Placental pericyte (primary cell): ENCODE results near the gene RMDN2.

DNA sequence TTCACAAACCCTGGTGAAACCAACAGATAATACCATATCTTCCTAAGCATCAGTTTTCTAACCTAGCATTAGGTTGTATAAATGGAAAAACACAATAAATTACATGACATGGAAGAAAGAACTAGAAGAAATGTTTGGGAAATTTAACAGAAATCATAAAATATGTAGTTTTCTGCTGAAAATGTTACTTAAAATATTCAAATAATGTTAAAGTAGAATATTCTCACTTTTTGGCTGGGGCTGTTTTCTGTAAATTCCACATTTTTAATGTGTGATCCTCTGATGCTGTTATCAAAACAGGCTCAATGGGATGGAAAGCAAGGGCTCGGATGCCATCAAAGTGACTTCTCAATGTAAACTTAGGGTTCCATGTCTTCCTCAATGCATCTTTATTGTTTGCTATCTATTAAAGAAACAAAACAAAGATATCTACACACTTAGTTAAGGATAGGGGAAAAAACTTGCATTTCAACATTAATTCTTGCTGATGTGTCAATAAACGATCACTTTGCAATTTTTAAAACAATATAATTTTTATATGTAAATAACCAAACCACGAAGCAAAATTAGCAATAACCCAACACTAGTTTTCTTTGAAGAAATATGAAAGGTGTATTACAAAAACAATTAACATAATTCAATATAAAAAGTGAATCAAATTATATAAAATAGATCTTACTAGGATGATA, 96.9 kb downstream of the STRN start:
- CAGE, long polyA plus RNA: no peak

DNA sequence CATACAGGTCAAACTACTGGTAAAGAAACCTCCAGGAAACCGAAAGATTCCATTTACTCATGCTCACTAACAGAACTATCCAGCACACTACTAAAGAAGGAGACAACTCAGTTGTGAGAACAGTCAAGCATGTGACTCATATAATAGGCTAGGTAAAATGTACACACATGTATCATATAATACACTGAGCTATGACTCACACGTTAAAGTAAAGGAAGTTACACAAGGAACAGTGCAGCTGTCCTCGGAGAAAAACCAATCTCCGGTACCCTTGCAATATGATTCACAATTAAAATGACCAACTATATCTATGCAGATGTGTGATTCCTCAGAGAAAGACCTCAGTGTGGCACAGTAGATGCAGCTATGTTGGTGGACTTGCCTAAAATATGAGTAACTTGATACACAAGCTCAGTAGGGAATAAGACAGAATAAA, 76.5 kb downstream of the STRN start:
- CAGE, long polyA plus RNA: no peak

DNA sequence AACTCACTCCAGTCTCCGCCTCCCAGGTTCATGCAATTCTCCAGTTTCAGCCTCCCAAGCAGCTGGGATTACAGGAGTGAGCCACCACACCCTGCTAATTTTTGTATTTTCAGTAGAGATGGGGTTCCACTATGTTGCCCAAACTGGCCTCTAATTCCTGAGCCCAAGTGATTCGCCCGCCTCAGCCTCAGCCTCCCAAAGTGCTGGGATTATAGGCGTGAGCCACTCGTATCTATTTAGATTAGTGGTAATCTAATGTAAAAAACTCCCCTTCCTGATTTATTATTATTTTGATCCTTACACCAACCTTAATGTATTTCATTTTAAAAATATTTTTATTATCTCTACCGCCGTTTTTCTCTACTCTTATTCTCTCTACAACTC, 66.4 kb downstream of the STRN start:
- CAGE, long polyA plus RNA: no peak

GRCh38 chr2:36921204-36922018, 44.9 kb downstream of the STRN start:
- CAGE, long polyA plus RNA: no peak

DNA sequence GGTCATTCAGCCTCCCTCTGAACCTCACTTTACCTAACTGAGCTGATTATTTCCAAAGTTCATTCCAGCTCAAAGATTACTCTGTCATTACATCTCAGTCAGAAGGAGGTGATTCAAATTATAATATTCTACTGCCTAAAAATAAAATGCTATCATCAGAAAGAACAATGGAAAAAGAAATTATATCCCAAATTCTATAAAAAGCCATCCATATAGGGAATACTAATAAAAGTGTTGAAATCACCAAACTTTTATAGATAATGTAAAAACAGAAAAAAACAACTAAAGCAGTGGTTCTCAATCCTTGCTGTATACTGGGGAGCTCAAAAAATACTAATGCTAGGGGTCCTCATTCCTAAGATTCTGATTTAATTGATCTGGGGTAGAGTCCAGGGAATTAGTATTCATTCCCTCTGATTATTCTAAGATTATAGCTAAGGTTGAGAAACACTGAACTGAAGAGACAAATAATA, 6.8 kb downstream of the STRN start:
- CAGE, long polyA plus RNA: no peak

GRCh38 chr2:37091866-37092298, 7.6 kb downstream of the GPATCH11 start:
- CAGE, long polyA plus RNA: no peak

- CAGE, long polyA plus RNA: no peak
These were observed 8.6 kb downstream of the SULT6B1 start for GRCh38 chr2:37179857-37180333.

DNA sequence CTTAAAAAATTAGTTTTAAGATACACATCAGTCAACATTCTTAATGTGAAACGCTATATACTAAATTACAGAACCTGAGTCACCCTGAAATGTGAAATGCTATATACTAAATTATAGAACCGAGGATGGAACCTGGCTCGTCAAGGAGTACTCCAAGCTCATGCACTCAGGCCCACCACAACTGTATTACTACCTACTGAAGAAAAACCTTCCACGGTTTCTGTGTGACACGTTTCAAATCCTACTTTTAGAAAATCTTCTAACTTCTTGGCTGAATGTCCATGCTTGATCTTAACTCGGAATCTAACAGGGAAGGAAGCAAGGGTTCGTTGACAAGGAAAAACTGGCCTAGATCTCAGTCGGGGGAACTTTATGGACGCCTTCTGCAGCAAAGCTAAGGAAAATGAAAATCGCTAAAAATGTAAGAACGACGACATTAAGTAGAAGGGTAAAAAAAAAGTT, 1.4 kb downstream of the PRKD3 start:
- CAGE, long polyA plus RNA: no peak

- CAGE, long polyA plus RNA: no peak
These were observed 16.9 kb downstream of the CDC42EP3 start for GRCh38 chr2:37654475-37654912.

- CAGE, long polyA plus RNA: no peak
These were observed 4.4 kb upstream of the RMDN2 start for GRCh38 chr2:37920689-37921007.

- CAGE, long polyA plus RNA: no peak
These were observed at the start of gene RMDN2 for GRCh38 chr2:37924827-37926001. TSS of gene RMDN2 (plus strand) at chr2:37925287.

- CAGE, long polyA plus RNA: no peak
These were observed 1.2 kb downstream of the CYP1B1 start for GRCh38 chr2:38074558-38075322.

DNA sequence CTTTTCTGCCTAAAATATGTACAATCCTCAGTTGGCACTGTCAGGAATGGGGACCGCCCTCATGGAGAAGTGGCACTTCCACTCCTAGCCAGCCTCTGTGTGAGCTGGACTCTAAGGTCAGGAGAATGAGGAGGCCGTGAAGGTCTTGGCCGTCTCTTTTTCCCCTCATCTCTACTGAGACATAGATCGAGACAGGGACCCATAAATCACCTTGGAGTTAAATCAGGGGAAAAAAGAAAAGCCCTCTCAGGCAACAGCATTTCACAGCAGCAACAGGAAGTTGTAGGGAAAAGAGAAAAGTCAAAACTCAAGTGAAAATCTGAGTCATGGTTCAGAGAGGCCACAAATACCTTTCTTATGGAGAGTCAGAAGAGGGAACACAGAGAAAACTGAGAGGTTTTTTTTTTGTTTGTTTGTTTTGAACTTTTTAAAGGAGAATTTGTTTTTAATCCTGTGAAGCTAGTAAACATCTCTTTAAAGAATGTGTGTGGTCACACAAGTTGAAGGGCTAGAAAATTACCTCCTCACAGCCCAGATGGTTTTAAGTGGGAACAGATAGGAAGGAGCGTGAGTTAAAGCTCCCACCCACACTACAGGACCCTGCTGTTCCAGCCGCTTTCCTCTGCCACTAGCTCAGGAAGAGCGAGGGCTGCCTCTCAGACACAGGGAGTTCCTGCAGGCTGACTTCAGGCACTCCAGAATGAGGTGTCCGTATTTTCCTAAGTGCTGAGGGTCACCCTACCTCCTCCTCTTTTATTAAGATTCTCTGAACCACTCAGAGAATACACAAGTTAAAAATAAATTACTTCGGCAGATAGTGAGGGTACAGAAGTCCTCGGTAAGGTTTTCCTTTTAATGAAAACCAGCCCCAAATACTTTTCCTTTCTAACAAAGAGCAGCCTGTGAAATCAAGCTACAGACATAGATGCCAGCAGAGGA, 30.7 kb upstream of the CYP1B1 start:
- CAGE, long polyA plus RNA: no peak

GRCh38 chr2:38159516-38160144, 83.7 kb upstream of the CYP1B1 start:
- CAGE, long polyA plus RNA: no peak

DNA sequence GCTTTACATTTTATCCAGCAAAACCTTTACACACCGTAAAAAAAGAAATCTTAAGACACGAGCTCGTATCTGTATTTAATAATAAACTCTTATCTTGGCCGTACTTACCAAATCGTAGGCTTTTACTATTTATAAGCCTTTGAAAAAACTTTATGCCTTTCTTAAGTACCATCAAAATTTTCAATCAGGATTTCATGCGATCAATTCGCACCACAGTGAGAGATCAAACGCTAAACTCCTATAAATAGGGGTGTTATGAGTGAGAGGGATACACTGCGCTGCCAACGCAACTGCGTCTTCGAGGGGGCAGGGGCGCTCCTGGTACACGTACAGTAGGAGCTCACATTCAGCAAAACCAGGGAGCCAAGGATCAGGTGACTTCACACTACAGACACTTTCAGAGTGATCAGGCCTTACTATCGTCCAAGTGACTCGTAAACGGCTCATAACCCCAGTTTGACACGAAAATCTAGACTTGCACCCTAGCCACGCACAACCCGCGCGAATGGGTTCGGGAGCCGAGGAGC, 1.0 kb downstream of the ATL2 start:
- CAGE, long polyA plus RNA: no peak

- CAGE, long polyA plus RNA: no peak
These were observed 76.3 kb upstream of the ATL2 start for GRCh38 chr2:38453420-38453805.

GRCh38 chr2:38499720-38500244, 102.9 kb downstream of the HNRNPLL start:
- CAGE, long polyA plus RNA: no peak

DNA sequence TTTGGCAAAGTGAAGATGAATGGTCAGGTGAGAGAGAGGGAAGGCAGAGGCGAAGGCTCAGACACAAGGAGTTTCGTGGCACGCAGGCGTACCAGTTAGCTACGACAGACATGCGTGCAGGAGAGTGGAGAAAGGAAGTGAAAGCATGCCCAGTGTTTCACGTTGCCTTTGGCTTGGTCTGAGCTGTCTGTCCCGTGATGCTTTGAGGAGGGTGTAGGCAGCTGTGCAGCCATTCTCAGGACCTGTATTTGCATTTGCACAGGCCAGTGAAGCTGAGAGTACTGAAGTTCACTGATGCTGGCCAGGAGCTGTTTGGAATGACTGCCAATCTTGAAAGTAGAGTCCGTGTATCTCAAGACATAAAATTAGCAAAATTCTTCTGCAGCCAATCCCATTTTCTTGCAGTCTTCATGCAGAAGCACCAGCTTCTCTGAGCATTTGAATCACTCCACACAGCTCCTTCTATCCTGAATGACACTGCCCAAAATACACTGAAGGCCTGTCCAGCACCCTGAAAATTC, 69.4 kb downstream of the HNRNPLL start:
- CAGE, long polyA plus RNA: no peak

- CAGE, long polyA plus RNA: no peak
These were observed 1.3 kb upstream of the HNRNPLL start for GRCh38 chr2:38604012-38604493.

GRCh38 chr2:38665655-38666045, 264 bp upstream of the GALM start:
- CAGE, long polyA plus RNA: no peak